Skin of body (tissue), 2 donors: Measurements from ENCODE around the genes DGCR8, ZDHHC8 and DGCR6L.

DNA sequence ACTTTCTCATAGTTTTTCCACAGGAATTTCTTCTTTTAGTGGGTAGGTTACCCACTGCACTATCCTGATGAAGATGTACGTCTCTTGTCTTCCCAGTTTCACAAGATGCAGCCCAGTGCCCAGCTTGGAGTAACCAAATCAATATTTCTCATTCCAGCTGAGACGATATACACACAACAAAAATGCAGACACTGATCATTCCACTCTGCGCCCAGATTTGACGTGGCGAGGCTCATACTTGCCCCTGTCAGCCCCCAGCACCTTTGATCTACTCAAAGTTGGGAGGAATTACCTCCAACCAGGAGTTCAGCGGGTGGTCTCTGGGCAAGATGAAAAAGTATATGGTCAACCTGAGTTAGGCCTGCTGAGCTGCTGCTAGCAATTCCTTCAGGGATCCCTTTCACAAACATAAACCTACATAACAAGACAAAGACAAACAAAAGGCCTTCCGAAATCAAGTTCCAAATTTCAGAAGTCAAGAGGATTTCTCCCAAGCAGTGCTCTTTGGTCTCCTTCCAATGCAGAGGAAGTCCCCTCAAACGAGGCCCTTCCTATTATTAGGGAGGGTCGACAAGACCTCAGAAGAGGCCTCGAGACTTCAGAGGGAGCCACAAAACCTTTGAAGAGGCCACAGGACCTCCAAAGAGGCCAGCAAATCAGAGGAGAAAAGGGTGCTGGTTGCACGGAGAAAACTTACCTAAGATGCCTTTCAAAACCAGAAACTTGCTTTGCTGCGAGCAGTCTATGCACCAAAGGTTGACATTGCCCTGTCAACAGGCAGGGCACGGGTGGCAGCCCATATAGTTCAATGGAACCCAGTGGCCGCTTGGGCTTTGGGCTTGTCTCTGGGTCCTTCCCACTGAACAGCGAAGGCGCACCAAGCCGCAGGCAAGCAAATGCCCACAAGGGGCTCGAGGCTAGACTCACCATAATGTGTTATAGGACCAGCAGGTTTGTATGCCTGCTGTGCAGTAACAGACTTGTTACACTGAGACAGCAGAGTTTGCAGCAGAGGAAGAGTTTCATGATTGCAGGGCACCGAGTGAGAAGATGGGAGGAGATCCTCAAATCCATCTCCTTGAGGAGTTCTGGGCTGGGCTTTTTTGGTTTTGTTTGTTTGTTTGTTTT, 20.7 kb downstream of the CLDN5 start:
- RAMPAGE, long total RNA = no peak

DNA sequence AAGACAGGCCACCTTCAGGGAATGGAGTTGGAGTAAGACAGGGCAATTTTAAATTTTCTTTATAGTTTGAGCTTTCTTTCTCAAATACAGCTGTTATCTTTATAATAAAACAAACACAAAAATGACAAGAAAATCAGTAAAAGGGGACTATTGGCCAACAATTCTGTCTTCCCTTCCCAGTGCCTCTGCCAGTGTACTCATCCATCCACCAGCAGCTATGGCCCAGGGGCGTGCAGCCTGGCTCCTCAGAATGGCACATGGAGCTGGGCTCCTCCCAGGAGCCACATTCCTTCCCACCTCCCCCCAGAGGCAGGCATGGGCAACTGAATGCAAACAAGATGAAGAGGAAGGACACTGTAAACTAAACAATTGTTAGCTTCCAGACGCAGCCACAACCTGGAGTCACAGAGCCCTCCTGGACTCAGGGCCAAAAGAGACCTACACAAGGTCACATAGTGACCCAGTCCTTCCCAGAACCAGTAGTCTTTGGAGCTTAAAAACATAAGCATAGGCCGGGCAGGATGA, 30.5 kb upstream of the CLDN5 start:
- RAMPAGE, long total RNA = no peak

DNA sequence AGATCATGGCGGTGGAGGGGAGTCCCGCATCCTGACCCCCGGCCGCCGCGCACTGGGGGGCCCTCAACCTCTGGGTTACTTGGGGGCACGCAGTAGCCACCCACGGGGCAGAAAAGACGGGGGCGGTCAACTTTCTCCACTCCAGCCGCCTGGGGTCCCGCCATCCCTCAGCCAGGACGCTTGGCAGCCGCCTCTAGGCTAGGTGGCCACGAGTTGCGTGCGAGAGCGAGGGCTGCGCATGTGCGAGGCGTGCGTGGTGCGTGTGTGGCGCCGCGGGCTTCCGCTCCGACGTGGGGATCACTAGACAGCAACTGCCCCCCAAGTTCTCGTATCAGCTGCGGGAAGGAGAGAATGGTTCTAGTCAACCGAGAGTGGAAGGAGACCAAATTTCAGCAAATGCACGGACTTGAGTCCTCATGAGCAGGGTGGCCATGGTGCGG, 42.4 kb upstream of the CLDN5 start:
- RAMPAGE, long total RNA = no peak

GRCh38 chr22:19619317-19619851, 94.9 kb upstream of the SEPTIN5 start:
- RAMPAGE, long total RNA = no peak

GRCh38 chr22:19722165-19722574, 1.2 kb upstream of the GP1BB start:
- RAMPAGE, long total RNA = no peak

DNA sequence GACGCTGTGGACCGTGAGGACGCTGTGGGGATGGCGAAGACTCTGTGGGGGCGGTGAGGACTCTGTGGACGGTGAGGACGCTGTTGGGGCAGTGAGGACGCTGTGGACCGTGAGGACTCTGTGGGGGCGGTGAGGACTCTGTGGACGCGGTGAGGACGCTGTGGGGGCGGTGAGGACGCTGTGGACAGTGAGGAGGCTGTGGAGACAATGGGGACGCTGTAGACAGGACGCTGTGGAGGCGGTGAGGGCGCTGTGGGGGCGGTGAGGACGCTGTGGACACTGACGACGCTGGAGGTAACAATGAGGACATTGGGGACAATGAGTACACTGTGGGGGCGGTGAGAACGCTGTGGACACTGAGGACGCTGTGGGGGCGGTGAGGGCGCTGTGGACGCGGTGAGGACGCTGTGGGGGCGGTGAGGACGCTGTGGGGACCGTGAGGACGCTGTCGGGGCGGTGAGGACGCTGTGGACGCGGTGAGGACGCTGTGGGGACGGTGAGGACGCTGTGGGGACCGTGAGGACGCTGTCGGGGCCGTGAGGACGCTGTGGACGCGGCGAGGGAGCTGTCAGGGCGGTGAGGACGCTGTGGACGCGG, 2.1 kb downstream of the GP1BB start:
- RAMPAGE, long total RNA = no peak

- RAMPAGE, long total RNA = no peak
Measured at GRCh38 chr22:19780305-19780711, 19.7 kb downstream of the TBX1 start.

GRCh38 chr22:19844003-19845079, 10.3 kb downstream of the GNB1L start:
- RAMPAGE, long total RNA = no peak

- RAMPAGE, long total RNA = no peak
Measured at GRCh38 chr22:19937250-19938038, 4.1 kb upstream of the COMT start.

GRCh38 chr22:19960655-19961987, 19.5 kb upstream of the TXNRD2 start:
- RAMPAGE, long total RNA = no peak

DNA sequence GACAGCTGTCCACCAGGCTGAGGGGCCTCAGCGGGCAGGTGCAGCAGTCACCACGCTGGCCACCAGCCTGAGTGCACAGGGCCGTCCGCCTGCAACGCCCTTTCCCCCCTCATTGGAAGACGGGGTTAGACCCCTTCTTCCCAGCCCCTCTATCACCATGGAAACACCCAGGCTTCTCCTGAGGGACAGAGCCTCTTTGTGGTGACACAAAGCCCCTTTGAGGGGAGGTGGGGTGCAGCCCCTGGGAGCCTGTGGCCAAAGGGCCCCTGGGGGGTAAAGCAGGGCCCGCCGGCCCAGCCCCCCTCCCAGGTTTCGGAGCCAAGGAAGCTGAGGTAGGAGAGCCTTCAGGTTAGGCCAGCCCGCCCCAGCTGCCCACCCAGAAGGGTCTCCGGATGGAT, 18.5 kb downstream of the ARVCF start:
- RAMPAGE, long total RNA = no peak

- RAMPAGE, long total RNA = no peak
Measured at GRCh38 chr22:20043107-20043684, 22.3 kb downstream of the TANGO2 start.

DNA sequence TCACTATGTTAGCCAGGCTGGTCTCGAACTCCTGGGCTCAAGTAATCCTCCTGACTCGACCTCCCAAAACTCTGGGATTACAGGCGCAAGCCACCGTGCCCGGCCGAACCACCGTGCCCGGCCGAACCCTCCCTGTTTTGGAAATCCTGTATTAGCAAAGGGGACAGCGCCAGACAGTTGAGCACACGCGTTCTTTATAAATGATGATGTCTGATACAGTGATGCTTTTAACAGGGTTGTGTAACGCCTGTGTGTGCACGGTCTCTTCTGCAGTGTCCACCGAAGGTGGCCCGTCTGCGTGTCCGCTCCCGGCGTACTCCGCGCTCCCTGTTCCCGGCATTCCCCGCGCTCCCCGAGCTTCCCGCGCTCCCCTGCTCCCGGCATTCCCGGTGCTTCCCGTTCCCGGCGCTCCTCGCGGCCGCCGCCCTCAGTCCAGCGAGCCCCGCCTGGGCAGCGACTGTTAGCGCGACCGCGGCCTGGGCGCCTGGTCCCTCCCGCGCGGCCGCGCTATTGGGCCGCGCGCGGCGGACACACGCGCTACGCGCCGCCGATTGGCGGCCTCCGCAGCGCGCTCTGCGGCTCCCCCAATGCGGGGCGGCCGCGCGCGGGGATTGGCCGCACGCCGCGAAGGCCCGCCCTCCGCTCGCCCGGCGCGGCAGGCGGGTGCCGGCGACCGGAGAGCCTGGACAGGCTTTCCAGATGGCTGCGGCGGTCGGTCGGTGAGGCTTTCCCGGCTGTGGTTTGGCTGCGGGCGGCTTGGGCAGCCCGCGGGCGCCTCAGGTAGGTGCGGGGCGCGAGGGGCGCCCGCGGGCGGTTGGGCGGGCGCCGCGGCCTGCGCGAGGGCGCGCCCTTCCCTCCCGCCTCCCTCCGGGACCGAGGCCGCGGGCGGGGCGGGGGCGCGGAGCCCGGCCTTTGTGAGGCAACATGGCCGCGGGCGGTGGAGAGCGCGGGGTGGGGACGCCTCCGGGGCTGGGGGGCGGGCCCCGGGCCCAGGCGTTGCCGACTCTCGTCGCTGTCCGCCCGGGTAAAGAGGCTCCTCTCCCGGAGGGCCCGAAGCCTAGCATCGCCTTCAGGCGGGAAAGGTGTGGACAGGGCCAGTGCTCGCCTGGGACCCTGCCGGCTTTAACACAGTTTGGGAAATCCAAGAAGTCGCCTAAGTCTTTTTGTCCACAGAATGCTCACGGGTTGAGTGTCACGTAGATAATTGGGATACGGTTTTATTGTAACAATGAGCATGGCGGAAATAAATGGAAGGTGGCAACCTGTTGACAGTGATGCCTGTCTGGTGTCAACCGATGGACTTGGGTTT, at the start of gene DGCR8:
TSS of gene DGCR8 (plus strand) at position 638 of the 1,309 bp plus-strand sequence.
- RAMPAGE, long total RNA = no peak

DNA sequence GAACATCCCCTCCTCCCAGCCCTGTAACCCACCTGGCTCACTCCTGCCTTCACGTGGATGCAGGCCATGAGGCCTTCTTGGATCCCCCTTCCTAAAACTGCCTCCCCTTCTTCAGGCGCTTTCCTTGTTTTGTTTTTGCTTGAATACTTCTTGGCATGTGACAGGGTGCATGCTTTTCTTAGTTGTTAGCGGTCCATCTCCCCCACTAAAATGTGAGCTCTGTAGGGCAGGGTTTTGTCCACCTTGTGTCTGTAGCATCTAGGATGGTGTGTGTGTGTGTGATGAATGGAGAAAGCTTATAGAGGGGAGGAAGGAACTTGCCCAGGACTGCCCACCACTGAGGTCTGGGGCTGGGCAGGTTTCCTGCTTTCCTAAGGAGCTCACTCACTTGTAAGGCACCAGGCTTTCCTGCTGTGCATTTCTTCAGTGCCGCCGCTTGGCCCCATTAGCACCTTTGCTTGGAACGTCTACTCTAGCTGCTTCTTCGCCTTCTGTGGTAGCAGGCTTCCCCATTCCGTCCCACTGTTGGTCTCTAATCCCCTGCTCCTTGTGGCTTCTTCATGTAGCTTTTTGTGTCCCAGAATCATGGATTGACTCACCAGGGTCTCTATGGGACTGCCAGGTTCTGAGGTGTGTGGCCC, 3.2 kb downstream of the DGCR8 start:
- RAMPAGE, long total RNA = no peak

DNA sequence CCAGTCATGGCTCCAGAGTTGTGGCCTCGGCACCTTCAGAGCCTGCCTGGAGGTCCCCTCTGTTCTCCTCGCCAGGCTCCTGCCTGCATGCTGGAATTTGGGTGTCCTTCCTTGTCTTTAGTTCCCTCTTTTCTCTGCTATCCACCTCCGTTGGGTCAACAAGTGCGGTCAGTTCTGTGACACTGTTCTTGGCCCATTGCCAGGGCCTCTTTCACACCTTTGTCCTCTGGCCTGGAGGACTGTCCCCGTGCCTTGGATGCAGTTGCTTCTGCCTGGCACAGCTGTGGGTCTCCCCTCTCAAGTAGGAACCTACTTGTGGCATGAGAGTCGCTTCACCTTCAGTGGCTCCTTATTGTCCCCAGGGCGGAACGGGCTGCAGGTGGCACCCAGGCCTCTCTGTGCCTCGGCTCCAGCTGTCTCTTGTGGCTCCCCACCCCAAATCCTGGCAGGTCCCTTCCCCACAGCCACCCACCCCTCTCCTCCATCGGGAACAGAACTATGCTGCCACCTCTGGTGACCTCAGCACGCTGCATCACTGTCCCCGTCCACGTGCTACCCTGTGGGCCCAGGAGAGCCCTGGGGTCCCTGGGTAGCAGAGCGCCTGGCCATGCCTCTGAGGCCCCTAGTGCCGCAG, 4.7 kb downstream of the DGCR8 start:
- RAMPAGE, long total RNA = no peak

DNA sequence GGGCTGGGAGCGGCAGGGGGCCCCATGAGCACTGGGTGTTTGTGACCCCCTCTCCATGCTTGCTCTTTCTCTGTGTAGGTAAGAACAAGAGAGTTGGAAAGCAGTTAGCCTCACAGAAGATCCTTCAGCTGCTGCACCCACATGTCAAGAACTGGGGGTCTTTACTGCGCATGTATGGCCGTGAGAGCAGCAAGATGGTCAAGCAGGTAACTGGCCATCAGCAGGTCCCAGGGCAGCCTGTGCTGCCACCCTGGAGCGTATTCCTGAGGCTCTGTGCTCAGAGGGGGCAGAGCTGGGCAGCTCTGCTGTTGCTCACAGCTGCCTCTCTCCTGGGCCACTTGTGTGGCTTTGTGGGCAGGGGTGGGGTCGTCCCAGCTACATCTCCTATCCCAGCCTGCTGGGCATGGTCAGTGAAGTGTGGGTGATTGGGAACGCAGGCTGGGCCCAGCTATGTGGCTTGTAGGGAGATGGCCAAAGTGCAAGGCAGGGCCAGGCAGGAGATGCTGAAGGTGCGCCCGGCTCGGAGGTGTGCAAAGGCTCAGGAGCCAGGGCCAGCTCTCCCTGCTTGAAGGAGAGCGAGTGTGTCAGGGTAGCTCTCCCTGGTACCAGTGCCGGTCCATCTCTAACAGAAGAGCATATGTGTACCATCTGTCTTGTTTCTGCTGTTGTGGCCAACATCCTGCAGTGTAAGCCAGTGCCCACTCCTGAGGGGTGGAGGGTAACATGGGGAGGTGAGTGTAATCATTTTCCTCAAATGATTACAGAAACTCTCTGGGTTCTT, 8.5 kb upstream of the RANBP1 start:
- RAMPAGE, long total RNA = no peak

DNA sequence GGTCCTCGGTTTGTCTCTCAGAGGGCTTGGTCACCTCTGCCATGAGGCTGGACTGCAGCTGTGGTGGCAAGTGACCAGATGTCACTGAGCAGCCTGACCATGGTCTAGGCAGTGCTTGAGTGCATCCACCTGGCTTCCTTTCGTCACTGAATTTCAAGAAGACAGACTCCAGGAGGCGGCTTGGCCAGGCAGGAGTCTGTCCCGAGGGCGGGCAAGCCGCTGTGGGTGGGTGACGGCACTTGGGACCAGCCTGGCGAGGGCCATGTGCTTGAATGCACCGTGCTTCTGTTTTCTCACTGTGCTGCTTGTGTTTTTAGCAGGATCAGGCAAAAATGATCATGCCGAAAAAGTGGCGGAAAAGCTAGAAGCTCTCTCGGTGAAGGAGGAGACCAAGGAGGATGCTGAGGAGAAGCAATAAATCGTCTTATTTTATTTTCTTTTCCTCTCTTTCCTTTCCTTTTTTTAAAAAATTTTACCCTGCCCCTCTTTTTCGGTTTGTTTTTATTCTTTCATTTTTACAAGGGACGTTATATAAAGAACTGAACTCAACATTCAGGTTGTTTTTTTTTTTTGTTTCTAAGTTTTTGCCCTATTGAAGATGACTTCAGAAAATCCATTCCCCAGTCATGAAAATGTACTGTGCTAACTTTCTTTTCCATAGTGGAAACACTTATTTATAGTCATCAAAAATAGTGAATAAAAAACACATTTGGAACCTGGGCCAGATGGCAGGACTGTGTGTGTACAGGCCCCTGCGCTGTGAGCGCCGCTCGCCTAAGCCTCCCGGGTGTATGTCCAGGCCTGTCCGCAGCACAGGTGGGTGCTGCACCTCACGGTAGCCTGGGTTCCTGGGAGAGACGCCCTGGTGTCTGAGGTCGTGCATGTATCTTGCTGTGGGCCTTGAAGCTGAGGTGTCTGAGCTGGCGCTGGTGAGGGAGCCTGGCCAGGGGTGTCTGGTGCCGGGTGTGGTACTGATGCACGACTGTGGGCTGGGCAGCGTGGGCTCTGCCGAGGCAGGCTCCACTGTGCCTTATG, 4.7 kb upstream of the ZDHHC8 start:
- RAMPAGE, long total RNA = no peak

- RAMPAGE, long total RNA = no peak
Measured at GRCh38 chr22:20131452-20132272, at the start of gene ZDHHC8. ZDHHC8 (plus strand) TSS chr22:20131804.

GRCh38 chr22:20319914-20320964, at the start of gene DGCR6L:
DGCR6L (minus strand) TSS chr22:20320060.
- RAMPAGE, long total RNA = no peak

- RAMPAGE, long total RNA = no peak
Measured at GRCh38 chr22:20320965-20321551, 1.2 kb upstream of the DGCR6L start.